Metanephros (tissue), 2 donors: ENCODE data around the genes UBA5, NPHP3 and RAB6B.

DNA sequence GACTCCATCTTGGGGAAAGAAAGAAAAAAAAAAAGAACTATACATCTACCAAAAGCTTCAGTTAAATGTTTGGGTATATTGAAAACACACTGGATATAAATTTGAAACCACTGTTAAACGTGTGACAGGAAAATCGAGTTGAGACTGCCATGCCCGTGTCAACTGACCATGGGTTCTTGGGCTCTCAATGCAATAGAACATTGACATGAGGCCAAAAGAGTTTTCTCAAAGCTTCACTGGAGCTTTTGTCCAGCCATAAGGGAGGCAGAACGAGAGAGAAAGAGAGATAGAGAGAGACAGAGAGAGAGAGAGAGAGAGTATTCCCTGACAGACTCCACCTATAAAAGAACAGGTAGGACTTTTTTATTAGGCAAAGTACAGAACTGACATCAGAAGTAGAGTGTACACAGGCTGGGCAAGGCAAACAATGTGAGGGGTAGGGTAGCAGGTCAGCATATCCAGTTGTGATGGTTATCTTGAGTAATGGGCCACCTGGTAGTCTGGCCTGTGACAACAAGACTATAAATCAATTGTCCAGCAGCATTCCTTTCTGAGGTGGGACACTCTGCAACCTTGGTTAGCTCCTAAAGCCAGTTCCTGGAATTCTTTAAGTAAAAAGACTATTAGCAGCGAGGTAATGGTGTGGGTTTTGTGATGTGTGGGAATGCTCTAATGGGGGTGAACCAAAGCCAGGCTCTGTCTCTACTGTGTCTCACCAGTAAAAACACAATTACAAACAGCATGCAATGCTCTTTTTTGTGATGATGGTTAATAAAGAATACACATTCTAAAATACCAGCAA is 14.8 kb upstream of the TMCC1 start:
- RAMPAGE, long total RNA: no peak

- RAMPAGE, long total RNA: no peak
These were observed 59.1 kb downstream of the ALG1L2 start for GRCh38 chr3:130140652-130141308.

GRCh38 chr3:130892628-130893811 is 864 bp upstream of the ATP2C1 start:
- RAMPAGE, long total RNA: no peak

GRCh38 chr3:130934374-130934819 is 40.5 kb downstream of the ATP2C1 start:
- RAMPAGE, long total RNA: no peak

GRCh38 chr3:131331973-131332459 is 49.6 kb upstream of the NUDT16 start:
- RAMPAGE, long total RNA: no peak

DNA sequence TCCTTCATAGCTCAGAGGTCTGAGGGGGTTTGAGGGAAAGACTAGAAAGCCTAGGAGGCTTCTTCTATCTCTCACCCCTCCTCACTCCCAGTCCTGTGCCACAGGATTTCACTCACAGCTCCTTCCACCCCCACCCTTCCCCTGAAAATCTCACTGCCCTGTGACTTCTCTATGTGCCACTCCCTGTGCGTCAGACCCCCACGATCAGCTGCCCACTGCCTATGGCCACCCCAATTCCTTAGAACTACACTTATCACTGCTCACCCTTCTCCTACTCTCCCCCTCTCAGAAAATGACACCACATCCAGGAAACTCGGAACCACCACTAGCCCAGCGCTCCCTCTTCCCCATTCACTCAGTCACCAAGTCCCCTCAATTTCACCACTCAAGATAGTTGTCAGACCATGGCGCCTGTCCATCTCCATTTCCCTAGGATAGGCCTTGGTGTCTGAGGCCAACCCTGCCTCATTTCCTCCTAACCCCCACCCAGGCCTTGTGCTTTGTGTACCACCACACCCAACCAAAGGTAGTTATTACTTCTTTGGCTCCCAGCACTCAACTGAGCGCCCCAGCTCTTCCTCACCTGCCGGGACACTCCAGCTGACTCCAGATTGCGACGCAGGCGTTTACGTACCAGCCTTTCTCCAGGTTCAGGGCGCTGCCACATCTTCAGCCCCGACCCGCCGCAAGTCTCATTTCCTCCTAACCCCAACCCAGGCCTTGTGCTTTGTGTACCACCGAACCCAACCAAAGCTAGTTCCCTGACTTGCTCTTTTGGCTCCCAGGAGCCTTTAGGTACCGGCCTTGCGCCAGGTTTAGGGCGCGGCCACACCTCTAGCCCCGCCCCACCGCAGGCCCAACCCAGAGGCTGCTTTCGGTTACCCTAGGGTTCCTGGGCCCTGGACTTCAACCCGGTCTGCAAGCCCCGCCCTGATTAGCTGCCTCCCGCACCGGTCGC is 596 bp upstream of the NUDT16 start:
- RAMPAGE, long total RNA: no peak

DNA sequence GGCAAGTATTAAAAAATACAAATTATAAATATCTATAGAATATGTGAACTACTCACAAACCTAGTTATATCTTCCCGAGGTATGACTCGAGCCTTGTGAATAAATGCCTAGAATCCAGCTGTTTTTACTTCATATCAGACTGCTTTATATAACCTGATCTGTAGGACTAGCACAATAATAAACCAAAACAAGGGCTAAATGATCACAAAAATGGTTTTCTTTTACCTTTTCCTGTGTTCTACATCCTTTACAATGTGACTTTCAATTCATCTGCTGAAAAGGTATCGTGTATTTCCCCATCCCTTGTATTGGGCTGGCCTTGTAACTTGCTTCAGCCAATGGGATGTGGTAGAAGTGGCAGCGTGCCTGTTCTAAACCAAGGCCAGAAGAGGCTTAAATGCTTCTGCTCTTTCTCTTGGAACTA is 230.5 kb downstream of the CPNE4 start:
- RAMPAGE, long total RNA: no peak

- RAMPAGE, long total RNA: no peak
These were observed 85.5 kb upstream of the ACP3 start for GRCh38 chr3:132231699-132232062.

DNA sequence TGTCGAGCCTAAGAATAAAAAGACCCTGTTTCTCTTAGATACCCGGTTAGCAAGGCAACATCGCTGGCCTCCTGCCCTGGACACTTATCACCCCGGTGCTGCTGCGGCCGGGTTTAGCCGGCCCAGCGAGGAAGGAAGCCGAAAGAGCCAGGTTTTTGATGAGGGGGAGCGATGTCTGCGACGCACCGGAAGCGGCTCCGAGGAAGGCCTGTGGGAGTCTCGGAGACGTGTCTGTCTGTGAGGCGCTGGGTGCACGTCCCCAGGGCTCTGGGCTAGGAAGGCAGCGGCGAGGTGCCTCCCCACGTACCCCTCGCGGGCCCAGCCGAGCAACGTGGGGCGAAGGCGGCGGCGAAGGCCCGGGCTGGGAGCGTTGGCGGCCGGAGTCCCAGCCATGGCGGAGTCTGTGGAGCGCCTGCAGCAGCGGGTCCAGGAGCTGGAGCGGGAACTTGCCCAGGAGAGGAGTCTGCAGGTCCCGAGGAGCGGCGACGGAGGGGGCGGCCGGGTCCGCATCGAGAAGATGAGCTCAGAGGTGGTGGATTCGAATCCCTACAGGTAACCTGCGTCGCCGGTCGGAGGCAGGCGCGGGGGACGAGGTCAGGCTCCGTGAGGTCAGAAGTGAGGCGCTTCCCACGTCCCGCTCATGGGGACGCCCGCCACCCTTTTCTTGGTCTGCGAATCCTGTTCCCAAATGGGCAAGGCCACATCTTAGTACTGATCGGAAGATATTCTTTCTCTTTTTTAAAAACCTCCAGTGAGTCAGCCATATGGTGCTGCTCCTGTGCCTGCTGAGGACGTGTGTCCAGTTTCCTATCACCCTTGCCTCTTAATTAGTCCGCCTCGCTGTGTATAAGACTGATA is at the start of gene UBA5:
Gene UBA5 (plus strand): TSS at position 183 of the 858 bp plus-strand sequence.
- RAMPAGE, long total RNA: no peak

- RAMPAGE, long total RNA: no peak
These were observed 21.5 kb downstream of the UBA5 start for GRCh38 chr3:132681474-132682153.

- RAMPAGE, long total RNA: no peak
These were observed at the start of gene NPHP3 for GRCh38 chr3:132721368-132722691. Gene NPHP3 (minus strand): TSS chr3:132722409.

- RAMPAGE, long total RNA: no peak
These were observed 3.7 kb downstream of the BFSP2 start for GRCh38 chr3:133403618-133403877.

GRCh38 chr3:133441658-133442264 is 41.9 kb downstream of the BFSP2 start:
- RAMPAGE, long total RNA: no peak

DNA sequence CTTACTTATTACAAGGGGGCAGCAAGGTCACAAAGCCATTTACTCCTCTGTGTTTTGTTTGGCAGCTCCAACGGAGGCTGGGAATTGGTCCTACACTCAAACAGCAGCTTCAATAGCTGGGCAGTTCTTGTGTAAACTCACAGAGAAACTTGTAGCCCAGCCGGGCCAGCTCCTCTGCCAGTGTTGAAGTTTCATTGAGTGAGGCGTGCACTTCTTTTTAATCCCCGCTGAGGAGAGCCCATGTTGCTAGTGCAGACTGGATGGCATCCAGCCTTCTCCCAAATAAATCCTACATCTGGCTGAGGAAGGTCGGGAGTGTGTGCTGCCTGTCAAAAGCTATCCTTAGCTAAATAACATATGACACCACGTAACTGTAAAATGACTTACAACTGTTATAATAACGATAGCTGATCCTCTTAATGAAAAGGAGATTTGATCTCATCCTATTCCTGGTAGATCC is 59.6 kb downstream of the BFSP2 start:
- RAMPAGE, long total RNA: no peak

- RAMPAGE, long total RNA: no peak
These were observed 66.6 kb downstream of the BFSP2 start for GRCh38 chr3:133466548-133466857.

DNA sequence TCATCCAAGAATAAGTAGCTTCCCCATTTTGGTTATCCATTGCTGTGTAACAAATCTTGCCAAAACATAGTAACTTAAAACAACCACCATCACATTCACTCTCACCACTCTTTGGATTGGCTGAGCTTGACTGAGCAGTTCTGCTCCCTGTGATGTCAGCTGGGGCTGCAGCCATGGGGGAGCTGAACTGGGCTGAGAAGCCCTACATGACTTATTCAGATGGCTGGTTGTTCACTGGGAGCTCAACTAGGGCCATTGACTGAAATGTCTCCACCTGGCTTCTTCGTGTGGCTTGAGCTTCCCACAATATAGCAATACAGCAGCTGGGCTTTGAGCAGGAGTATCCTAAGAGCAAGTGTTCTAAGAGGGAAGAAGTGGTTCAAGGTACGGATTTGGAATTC is 36.8 kb upstream of the CDV3 start:
- RAMPAGE, long total RNA: no peak

DNA sequence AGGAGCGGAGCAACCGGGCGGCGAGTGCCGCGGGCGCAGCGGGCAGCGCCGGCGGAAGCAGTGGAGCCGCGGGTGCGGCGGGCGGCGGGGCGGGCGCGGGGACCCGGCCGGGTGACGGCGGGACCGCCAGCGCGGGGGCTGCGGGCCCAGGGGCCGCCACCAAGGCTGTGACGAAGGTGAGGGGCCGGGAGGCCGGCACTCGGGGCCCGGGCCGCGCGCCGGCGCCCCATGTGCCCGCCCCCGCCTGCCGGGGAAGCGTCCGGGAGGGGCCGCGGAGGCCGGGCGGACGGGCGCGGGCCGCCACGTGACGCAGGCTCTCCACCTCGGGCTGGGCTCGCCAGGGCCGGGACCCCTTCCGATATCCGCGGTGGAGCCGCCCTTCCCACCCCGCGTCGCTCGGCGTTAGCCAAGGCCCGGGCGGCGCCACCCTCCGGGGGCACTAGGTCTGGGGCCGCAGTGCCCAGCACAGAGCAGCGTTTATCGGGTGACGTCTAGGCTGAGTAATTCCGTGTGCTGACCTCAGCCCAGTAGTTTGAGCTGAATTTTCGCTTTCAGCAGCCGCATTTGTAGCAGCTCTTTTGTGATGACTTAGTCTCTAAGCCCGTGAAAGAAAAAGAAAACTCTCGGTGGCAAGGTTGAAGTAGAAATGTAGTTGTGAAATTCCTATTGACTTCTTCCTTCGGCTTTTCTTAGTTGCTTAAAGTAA is 776 bp downstream of the CDV3 start:
- RAMPAGE, long total RNA: no peak

DNA sequence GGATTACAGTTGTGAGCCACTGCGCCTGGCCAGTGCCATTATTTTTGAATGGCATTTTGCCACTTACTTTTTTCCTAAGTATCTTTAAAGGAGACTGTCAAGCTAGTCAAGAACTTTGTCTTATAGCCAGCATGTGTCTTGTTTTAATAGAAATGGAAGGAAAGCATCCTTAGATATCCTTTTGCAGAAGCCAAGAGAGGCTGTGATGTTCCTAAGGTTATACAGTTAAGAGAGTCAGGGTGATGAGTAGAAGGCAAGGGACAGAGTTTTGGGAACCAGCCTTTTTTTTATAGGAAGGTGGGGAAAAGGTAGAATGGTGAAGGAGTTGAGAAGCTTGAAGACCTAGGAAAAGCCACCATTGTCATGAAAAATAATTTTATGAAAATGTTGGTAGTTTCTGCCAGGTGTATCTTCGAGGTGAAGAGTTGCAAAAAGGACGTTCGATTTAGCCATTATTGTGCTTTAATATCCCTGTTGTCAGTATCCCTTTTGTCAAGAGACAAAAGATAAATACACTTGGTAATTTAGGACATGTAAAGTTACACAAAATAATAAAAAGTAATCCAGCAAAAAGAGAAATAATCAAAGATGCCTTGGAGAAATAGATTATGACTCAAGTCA is 9.0 kb downstream of the CDV3 start:
- RAMPAGE, long total RNA: no peak

GRCh38 chr3:133895115-133896391 is at the start of gene RAB6B:
Gene RAB6B (minus strand): TSS chr3:133895882.
- RAMPAGE, long total RNA: no peak

GRCh38 chr3:133947954-133948189 is 52.2 kb upstream of the RAB6B start:
- RAMPAGE, long total RNA: no peak